ENCODE data around the genes ARL5B and NEBL.

DNA sequence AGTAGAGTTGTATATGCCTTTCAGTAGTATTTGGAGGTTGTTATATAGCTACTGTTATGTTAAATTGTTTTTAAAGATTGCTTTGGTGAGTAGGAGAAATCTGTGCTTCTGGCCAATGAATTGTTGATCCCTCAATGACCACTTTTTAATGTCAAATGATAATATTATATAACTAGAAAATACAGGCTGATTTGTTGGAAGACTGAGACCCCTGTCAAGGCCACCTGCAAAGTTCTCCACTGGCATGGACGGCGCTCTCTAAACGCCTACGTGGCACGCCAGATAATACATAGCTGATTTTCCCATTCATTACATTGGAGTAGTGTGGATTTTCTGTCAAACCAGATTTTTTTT lies 52.6 kb upstream of the TMEM236 start:
- PRO-cap, result no peak
- RAMPAGE, long total RNA, 5 experiments, result no peak in any of the 5 experiments
- RRBS, result no CpG with 5 or more reads among the region's 5 CpGs

DNA sequence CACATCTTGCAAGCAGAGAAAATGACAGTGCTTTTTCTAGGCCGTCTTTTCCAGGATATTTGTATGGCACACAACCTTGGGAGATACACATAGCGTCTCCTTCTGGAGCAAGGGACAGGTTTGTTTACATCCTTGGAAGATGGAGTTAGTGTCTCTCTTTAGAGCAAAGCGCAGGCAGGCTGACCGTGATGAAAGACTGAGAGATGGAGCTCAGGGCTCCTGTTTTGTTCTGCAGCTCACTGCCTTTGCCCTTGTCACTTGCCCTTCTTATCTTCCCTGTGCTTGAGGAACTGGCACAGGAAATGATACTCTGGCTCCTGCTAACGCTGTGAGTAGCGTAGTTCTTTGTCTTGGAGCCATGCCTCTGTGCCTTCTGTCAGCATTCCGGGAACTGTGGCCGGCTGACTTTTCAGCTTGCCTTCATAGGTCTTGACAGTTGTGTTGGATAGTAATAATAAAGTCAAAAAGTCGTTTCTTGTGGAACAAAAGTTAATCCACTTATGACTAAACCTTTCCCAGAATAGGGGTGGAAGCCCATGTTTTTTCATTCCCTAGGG lies 16.9 kb upstream of the TMEM236 start:
- PRO-cap, result no peak
- RAMPAGE, long total RNA, 5 experiments, result no peak in any of the 5 experiments
- RRBS, result no CpG with 5 or more reads among the region's 9 CpGs

DNA sequence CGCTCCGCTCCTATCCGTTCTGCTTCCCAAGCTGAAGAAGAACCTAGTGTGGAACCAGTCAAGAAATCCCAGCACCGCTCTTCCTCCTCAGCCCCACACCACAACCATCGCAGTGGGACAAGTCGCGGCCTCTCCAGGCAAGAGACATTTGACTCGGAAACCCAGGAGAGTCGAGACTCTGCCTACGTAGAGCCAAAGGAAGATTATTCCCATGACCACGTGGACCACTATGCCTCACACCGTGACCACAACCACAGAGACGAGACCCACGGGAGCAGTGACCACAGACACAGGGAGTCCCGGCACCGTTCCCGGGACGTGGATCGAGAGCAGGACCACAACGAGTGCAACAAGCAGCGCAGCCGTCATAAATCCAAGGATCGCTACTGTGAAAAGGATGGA lies 112.1 kb downstream of the NSUN6 start:
- PRO-cap, result no peak
- RAMPAGE, long total RNA, 5 experiments, result start-site peak on the minus strand in 2 of 5 experiments, centred at positions 176 to 212 of the sequence, 11 to 15 reads per replicate
- RRBS, result no CpG with 5 or more reads among the region's 23 CpGs

DNA sequence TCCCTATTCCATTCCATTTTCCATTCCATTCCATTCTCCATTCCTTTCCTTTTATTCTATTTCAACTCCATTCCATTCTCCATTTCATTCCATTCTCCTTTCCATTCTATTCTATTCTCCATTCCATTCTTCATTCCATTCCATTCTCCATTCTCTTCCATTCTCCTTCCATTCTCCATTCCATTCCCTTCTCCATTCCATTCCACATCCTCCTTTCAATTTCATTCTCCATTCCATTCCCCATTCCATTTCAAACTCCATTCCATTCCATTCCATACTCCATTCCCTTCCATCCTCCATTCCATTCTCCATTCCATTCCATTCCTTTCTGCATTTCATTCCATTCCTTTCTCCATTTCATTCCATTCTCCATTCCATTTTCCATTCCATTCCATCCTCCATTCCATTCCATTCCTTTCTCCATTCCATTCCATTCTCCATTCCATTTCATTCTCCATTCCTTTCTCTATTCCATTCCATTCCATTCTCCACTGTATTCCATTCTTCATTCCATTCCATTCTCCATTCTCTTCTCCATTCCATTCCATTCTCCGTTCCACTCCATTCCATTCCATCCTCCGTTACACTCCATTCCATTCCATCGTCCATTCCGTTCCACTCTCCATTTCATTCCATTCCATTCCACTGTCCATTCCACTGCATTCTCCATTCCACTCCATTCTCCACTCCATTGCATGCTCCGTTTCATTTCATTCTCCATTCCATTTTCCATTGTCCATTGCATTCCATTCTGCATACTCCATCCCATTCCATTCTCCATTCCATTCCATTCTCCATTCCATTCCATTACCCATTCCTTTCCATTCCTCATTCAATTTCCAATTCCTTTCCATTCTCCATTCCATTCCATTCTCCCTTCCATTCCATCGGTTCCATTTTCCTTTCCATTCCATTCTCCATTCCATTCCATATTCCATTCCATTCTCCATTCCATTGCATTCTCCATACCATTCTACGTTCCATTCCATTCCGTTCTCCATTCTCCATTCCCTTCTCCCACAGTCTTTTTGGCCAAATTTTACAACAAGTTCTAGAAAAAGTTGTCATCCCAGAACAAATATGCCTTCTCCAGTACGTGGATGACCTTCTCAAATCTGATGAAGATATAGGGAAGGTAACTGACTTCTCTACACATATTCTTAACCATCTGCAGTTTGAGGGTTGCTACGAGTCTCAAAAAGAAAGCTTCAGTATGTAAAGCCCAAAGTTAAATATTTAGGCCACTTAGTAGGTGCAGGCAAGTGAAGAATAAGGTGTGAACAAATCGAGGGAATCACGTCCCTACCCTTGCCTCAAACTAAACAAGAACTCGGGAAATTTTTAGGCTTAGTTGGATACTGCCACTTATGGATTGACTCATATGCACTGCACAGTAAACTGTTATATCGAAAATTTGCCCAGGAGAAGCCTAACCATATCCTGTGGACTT lies 78.3 kb downstream of the NSUN6 start:
- PRO-cap, result no peak
- RAMPAGE, long total RNA, 5 experiments, result start-site peak on the minus strand in 2 of 5 experiments, centred at positions 724 to 886 of the sequence, 11 to 36 reads per replicate
- RRBS, result no CpG with 5 or more reads among the region's 14 CpGs

GRCh38 chr10:18586480-18586952 lies 64.9 kb downstream of the NSUN6 start:
- PRO-cap, result no peak
- RAMPAGE, long total RNA, 5 experiments, result no peak in any of the 5 experiments
- RRBS, result no CpG with 5 or more reads among the region's 17 CpGs

- PRO-cap, result no peak
- RAMPAGE, long total RNA, 5 experiments, result no peak in any of the 5 experiments
- RRBS, result no CpG with 5 or more reads among the region's 11 CpGs
Observed at GRCh38 chr10:18610083-18611019, 41.0 kb downstream of the NSUN6 start.

DNA sequence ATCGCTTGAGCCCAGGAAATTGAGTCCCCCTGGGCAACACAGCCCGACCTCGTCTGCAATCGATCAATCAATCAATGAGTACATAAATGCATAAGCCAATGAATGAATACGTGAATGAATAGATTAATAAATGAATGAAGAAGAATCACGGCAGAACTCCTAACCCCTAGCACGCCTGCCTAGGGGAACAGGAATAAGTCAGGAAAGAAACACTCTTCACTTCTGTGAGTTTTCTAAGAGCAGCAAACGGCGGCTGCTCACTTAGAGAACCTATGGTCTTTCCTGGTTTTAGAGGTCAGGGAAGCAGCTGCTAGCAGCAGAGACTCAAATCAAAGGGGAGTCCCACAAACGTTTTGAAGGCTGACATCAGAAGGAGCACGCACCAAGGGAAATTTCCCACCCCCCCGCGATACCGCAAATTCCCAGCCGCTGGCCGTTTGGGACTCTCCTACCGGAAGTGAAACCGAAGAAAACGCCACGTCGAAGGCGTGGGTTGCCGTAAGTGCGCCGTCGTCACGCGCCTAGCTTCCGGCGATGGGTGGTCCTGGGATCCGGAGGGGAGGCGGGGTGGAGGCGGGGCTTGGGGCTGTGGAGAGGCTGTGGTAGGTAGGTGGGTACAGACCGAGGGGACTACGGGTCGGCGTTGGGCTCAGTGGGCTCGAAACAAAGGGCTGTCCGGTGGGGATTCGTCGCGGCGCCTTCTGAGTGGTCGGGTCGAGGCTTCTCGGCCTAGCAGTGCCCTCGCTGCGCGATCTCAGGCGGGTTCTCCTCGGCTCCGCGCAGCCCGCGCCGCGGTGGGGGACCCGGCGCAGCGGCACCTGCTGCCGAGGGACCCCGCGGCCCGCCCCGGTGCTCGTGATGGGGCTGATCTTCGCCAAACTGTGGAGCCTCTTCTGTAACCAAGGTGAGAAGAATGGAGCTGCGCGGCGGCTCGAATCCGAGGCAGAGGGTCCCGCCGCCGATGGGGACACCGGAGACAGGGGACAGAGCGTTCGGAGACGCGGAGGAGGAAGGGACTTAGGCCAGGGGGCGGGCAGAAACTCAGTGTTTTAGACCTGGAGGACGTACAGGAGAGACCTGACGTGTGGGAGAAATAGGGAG lies at the start of gene ARL5B:
Gene ARL5B, plus strand, starts transcription at position 652 of the 1,101 bp plus-strand sequence.
- PRO-cap, result bidirectional peak, plus-strand start at position 629 of the sequence, minus-strand start at position 411 of the sequence; bidirectional peak, plus-strand start at position 1,044 of the sequence, minus-strand start at position 1,019 of the sequence
- RAMPAGE, long total RNA, 5 experiments, result start-site peak on the plus strand in 2 of 5 experiments, centred at positions 821 to 869 of the sequence, 7 to 12 reads per replicate; start-site peak on the minus strand in 4 of 5 experiments, centred at positions 488 to 504 of the sequence, 17 to 86 reads per replicate
- RRBS, result 1% methylated on average over 44 of the region's 83 CpGs

DNA sequence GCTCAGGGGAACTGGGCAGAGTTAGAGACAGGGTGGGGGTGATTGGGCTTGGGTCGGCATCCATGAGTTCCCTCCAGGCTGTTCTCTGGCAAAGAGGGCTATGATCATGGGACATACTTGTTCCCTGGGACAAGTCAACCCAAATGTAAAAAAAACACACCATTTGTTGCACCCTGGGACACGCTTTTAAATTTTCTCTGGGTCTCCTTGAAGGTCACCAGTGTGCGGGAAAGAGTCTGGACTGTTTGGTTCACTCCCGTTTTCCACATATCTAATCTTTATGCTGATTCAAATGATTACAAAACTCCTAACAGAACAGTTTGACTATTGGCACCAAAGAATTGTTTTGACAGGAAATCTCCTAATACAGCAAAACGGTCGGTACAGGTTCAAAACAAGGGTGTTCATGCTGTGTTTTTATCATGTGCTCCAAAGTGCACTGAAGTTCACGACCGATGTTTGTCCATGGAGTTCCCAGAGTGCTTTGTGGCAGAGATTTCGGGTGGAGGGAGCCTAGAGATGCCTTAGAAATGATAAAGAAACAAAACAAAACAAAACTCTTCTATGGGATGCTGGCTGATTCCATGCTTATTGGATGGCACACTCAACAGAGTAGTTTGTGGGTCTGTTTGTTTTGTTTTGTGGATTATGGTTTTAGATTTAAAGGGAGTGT lies 56.6 kb downstream of the PLXDC2 start:
- PRO-cap, result no peak
- RAMPAGE, long total RNA, 5 experiments, result no peak in any of the 5 experiments
- RRBS, result no CpG with 5 or more reads among the region's 9 CpGs

DNA sequence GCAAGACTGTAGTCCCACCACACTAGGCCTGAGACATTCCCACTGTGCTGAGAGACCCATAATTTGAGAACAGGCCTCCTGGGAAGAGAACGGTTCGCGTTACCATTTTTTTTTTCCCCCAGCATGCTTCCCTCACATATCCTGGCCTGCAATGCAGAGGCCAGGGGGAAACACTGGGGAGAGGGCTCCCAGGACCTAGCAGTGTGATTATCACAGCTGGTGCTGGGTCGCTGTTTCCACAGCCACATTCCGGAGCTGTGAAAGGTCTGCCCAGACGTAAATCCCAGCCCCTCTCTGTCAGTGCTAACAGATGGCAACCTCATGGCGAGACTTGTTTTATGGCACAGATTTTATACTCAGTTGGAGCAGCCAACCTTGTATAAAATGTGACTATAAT lies 150.5 kb downstream of the PLXDC2 start:
- PRO-cap, result no peak
- RAMPAGE, long total RNA, 5 experiments, result no peak in any of the 5 experiments
- RRBS, result no CpG with 5 or more reads among the region's 7 CpGs

GRCh38 chr10:20080792-20081566 lies 264.7 kb downstream of the PLXDC2 start:
- PRO-cap, result no peak
- RAMPAGE, long total RNA, 5 experiments, result start-site peak on the plus strand in 1 of 5 experiments, at chr10:20080491-20081345 at its widest, 15 reads per replicate
- RRBS, result no CpG with 5 or more reads among the region's 2 CpGs

DNA sequence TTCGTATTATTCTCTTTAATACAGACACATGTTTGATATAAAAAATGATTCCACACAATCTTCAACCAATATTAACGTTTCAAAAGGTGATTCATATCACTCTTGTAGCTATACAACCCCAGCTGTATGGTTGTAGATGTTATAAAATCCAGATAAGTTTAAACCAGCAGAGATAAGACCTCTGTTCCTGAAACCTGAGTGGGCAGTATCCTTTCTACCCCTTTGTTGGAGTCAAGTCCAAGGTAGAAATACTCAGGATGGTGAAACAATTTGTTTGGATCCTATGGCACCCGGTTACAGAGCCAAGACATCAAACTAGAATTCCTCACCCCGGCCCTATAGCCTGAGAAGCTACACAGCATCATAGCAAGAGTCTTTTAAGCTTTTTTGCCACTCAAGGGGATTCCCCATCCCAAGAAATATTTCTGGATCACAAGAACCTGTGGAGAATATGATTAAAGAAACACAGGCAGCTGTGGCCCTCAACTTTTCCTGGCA lies 437.6 kb downstream of the PLXDC2 start:
- PRO-cap, result no peak
- RAMPAGE, long total RNA, 5 experiments, result no peak in any of the 5 experiments
- RRBS, result no CpG with 5 or more reads among the region's 4 CpGs

DNA sequence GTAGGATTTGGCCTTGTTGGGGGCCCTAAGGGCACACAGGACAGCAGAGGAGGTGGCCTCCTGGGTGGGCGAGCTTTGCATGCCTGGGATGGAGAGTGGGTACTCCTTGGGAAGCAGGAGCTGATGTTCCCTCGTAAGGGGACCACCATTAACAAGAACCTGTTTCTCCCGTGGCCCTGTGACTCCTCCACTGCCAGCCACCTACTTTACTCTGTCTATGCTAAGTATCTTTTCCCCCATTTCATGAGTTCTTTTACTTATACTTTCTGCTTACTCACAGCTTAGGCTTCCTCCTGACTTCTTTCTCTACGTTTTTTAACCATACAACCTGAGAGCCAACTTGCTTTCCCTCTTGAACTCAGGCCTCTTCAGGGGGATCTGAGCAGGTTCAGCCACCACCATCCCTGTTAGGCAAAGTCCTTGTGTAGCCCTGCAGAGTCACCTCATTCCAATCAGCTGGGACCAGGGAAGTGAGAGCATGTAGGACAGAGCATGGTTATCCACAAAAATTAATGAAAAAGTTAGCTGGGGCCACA lies 118.9 kb downstream of the NEBL start:
- PRO-cap, result no peak
- RAMPAGE, long total RNA, 5 experiments, result no peak in any of the 5 experiments
- RRBS, result no CpG with 5 or more reads among the region's 4 CpGs

GRCh38 chr10:20896602-20897567 lies at the start of gene NEBL:
NEBL (minus strand) TSS chr10:20897311.
- PRO-cap, result no peak
- RAMPAGE, long total RNA, 5 experiments, result no peak in any of the 5 experiments
- RRBS, result no CpG with 5 or more reads among the region's 6 CpGs

DNA sequence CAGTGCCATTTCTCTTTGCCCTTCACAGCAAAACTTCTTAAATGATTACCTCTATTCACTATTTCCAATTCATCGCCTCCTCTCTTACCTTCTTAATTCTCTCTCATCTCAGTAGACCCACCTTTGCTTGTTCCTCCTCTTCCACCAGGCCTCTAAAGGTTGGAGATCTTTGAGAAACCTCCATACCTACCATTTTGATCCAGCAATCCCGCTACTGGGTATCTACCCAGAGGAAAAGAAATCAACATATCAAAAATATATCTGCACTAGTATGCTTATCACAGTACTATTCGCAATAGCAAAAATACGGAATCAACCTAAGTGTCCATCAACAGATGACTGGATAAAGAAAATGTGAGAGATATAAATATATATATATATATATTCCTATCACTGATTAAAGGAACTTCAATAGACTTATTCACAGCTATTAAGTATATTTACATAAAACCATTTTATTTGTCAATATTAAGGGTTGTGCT lies 31.8 kb upstream of the NEBL start:
- PRO-cap, result no peak
- RAMPAGE, long total RNA, 5 experiments, result start-site peak on the minus strand in 1 of 5 experiments, centred at position 320 of the sequence, 7 reads per replicate
- RRBS, result no CpG with 5 or more reads among the region's 4 CpGs

DNA sequence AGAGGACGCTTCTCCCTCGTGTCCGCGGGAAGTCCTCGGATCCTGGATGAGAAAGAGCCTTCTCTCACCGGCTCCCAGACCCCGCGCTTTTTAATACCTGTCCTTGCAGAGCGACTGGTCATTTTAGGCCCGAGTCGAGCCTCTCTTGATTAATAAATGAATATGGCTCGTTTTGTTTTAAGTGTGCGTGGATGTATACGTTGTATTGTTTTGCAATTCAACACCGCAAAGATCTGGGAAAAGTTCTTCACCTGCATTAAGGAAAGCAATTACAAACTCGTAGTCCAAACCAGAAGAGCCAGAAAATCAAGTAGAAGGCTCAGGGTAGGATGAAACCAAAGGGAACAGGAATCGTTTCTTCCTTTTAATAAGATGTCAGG lies 277.6 kb upstream of the NEBL start:
- PRO-cap, result no peak
- RAMPAGE, long total RNA, 5 experiments, result no peak in any of the 5 experiments
- RRBS, result 5% methylated on average over 2 of the region's 17 CpGs

DNA sequence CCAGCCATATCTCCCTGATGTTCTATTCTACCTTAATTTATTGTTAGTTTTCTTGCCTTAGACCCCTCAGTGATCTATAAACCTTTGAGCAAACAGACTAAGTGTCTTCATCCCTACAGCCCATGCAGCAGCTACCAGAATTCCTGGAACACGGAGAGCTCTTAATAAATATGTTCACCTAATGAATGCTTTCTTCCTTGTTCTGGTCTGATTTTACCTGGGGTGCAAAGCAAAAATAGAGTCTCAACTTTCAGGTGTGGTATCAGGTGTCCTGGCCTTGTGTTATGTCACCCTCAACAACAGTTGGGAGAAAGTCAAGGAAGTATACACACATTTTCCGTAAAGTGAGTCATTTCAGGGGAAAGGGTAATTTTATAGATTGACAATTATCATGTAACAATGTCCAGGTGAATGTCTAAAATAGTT lies 287.6 kb downstream of the SKIDA1 start:
- PRO-cap, result no peak
- RAMPAGE, long total RNA, 5 experiments, result no peak in any of the 5 experiments
- RRBS, result no CpG with 5 or more reads among the region's 2 CpGs

DNA sequence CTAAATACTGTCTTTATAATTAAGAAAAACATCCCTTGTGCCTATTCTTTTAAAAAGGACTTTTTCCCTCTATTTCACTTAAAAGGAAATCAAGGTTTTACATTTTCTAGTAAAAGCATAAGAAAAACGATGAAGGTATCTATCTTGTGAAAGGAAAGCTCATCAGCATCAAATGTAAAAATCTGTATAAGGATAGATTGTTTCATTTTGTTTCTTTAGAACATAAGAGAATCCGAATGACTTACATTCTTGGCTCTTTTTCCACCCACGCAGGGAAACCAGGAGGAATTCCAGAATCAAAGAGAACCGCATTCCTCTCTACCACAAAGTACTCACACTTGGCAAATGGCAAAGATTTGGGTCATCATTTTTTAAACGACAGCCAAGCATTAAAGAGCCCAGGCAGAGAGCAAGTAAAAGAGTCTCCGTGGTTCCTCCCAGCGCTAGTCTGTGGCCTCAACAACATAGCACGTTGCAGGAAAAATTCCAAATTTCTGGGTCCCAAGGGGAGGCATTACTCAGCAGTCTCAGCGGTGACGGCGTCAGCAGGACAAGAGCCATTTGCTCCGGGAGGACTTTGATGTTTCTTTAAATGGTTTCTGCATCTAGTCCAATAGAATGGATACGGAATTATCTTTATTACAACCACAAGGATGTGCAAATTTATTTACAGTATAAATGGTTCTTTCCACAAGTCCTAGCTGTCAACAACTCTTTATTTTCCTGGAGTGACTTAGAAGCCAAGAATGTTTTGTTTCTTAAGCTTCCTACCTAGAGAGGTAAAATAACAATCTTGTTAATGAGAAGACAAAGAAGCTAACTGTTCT lies 232.7 kb downstream of the SKIDA1 start:
- PRO-cap, result bidirectional peak, plus-strand start at position 524 of the sequence, minus-strand start at position 450 of the sequence
- RAMPAGE, long total RNA, 5 experiments, result no peak in any of the 5 experiments
- RRBS, result no CpG with 5 or more reads among the region's 13 CpGs

DNA sequence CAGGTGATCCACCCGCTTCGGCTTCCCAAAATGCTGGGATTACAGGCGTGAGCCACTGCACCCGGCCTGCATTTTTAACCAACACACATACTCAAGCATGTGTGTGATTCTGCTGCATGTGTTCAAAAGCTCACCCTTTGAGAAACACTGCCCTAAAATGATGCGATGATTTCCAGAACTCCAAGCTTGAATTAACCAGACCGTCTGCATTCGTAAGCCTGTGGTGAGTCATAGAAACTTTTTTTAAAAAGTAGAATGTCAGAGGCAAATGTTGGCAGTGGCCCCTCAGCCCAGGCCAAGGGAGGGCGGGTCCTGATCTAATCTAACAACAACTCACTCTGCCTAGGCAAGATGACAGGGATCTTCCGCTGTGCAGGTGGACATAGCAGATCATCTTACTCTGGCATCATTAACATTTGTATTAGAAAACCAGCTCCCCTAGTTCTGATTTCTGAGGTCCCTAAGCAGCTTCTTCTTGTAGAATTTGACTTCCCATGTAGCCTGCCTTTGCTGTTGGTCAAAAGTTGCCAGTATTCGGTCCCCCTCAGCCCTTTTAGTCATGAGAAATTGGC lies 190.5 kb downstream of the SKIDA1 start:
- PRO-cap, result no peak
- RAMPAGE, long total RNA, 5 experiments, result no peak in any of the 5 experiments
- RRBS, result no CpG with 5 or more reads among the region's 10 CpGs

DNA sequence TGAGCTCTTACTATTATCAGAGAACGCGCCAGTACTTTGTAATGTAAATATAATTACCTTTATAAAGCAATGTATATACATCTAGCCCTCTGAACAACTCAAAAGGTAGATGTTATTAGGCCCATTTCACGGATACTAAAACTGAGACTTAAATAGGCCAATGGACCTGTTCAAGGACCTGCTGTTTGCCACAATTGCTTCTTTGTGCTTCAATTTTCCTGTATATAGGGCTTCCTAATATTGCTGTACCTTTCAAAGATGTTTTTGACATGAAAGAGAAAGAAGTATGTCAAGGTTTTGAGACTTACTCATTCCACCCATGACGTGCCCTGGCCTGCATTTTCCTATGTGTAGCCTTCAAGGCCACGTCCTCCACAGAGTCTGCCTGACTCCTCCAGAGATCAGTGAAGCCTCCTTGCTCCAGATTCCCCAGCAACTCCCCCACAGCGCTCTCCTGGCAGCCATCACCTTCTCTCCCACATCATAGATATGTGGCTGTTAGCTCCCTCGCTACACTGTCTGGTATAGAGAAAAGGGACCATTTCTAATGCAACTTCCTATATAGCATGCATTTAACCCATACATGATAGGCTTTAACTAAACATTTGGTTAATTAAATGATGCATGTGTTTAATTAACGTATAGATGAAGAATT lies 156.5 kb downstream of the SKIDA1 start:
- PRO-cap, result no peak
- RAMPAGE, long total RNA, 5 experiments, result no peak in any of the 5 experiments
- RRBS, result no CpG with 5 or more reads among the region's 8 CpGs

DNA sequence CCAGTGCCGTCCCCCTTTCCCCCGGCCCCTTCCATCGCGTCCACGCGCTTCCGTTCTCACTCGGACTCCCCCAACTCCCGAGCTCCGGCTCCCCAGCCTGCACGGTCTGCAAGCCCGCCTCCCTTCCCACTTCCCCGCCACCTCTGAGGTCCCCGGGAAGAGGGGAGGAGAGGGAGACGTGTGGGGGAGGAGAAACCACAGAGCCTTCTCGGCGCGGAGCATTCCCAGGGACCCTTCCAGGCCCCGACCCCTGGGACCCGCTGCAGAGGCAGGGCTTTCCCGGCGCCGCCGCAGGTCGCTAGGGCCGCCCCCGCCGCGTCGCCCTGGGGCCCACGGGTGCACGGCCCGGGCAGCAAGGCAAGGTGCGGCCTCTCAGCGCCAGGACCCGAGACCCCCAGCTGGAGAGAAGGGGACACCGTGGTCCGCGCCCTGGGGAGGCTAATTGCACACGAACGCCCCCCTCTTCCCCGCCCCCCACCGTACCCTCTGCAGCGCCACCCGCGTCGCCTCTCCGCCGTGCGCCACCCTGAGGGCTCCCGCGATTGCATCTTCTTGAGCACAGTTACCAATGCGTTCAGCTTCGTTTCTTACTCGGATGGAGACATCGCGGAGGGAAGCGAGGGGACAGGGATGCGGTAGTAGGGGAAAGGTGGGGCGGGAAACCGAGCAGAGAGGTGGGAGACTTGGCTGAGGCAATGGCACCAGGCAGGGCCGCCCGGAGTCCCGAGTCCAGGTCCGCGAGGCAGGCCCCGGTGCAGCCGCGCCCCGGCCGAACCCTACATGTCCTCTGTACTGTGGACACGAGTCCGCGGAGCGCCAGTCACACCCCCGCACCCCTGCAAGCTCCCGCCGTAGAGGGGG lies 29.0 kb downstream of the SKIDA1 start:
- PRO-cap, result no peak
- RAMPAGE, long total RNA, 5 experiments, result no peak in any of the 5 experiments
- RRBS, result 2% methylated on average over 29 of the region's 78 CpGs